ENCODE measurements around a stretch of chr2.

DNA sequence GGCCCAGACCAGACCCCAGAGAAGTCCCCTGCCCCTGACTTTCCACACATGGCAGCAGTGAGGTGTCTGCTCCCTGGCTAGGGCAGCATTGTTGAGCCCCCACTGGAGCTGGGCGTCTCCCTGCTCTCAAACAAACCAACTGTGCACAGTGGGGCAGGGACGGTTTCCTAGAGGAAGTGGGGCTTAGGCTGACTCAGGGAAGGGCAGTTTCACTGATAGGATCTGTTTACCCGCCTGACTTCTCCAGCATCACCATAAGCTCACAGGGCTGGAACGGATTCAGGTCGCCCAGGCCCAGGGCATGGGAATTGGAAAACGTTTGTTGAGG, 30.9 kb upstream of the TAF1B start:
- RRBS: no CpG with 5 or more reads among the region's 6 CpGs

DNA sequence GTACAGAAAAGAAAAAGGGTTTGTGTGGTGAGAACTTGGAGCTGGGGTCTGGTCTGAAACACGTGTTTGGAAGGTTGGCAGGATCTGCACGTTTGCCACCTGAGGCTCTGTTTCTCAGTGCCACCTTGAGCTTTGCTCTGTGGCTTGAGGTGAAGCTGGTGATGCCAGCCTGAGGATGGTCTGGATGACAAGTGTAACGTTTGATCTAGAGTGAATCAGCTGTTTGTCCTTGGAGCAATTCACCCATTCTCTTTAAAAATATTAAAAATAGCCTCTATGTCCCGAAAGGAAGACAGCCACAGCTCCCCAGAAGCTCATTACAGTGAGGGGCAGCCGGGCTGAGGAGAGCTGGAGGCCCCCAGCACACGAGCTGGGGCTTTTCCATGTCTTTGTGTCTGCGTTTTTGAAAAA, 45.4 kb upstream of the KLF11 start:
- RRBS: no CpG with 5 or more reads among the region's 7 CpGs

DNA sequence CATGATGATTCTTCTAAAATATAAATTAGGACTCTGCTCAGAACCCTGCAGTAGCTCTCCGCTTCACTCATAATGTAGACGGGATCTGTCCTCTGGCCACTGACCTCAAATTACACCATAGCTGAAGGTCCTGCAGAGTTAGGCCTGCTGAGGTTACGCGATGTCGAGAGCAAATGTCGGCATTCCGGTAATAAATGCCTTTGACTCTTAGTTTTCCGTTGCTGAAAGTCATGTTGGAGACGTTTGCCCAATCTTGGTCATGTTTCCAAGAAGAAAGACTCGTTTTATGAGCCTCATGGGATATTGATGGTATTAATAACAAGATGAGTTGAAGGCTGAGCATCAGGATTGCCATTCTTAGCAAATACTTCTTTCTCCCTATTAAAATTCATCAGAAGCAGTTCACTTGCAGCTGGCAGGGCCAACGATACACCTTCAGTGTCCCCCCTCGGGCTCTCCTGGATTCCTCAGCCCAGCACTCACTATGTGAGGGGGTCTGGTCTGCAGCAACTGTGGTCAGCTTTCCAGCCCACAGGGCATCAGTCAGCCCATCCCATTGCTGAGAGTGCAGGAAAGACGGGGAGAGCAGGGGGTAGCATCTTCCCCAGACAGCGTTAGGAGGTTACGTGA, 39.8 kb upstream of the KLF11 start:
- RRBS: no CpG with 5 or more reads among the region's 15 CpGs

- RRBS: 1% methylated on average over 25 of the region's 73 CpGs
Observed at GRCh38 chr2:10119862-10121082, 2.3 kb upstream of the RRM2 start.

- RRBS: no CpG with 5 or more reads among the region's 5 CpGs
Observed at GRCh38 chr2:10201379-10201829, 78.9 kb downstream of the RRM2 start.

DNA sequence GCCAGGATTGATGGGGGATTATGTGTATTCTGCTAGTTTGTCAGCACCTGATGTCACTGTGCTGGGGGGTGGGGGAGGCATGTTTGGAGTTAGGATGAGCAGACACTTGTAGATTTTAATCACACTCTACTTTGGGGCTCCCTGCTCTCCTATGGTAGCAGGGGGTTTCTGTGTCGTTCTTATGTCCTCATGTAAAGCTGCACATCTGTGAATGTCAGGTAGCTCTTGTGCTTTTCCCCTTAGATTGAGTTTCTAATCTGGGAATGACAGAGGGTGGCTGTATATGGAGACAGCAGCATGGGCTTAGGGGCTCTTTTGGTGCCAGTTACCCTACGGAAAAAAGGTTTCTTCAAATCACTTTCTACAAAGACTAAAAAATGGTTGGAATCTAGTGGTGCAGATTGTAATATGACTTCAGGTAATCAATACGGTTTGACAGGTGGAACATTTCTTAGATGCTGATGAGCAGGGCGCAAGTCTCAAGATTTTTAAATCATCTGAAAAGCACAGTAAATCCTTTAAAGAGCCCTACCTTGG, 3.6 kb downstream of the HPCAL1 start:
- RRBS: no CpG with 5 or more reads among the region's 4 CpGs

GRCh38 chr2:10412465-10412812, 35.7 kb downstream of the ODC1 start:
- RRBS: no CpG with 5 or more reads among the region's 3 CpGs

GRCh38 chr2:10448965-10449812, 1.1 kb upstream of the ODC1 start:
- RRBS: no CpG with 5 or more reads among the region's 29 CpGs

DNA sequence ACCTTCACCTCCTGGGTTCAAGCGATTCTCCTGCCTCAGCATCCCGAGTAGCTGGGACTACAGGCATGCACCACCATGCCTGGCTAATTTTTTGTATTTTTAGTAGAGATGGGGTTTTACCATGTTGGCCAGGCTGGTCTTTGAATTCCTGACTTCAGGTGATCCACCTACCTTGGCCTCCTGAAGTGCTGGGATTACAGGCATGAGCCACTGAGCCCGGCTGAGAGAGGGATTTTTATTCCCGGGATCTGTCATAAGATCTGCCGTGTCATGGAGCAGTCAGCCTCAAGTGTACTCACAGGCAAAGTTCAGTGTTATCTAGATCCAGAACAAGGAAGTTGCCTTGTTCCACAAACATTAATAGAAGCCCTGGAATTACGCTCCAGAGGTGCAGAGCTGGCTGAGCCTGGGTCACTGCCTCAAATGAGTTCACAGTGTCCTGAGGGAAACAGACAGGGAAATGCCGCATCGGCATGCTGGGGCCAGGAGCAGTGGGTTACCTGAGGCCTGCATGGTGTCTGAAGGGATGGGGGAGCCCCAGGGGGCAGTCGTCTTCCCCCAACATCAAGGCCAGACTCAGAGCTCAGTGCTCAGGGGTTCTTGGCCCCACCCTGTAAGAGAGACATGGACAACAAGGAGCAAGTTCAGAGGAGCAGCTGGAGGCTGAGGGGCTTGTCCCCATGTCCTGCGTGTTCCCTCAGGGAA, 42.6 kb upstream of the ODC1 start:
- RRBS: no CpG with 5 or more reads among the region's 10 CpGs

- RRBS: no CpG with 5 or more reads among the region's 13 CpGs
Observed at GRCh38 chr2:10550352-10550965, 102.3 kb upstream of the ODC1 start.

DNA sequence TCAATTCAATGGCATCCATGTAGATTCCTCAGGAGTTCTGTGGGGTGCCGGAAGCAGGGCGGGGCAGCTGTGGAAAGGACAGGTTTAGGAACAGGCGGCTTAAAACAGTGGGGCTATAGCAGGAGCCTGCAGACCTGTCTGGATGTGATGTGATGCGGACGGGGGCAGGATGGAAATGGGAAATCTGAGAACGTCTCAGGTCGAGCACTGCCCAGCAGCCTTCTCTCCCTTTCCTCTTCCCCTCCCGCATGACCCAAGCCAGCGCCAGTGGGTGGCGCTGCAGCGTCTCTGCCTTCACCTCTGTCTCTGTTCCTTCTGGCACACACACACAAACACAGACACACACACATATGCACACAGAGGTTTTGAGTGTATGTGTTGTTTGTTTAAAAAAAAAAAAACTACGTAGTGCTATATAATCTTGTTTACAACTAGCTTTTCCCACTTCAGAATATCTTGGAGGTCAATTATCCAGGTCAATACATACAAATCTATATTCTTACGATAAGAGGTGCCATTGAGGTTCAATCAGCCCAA, 59.7 kb upstream of the C2orf50 start:
- RRBS: no CpG with 5 or more reads among the region's 13 CpGs

DNA sequence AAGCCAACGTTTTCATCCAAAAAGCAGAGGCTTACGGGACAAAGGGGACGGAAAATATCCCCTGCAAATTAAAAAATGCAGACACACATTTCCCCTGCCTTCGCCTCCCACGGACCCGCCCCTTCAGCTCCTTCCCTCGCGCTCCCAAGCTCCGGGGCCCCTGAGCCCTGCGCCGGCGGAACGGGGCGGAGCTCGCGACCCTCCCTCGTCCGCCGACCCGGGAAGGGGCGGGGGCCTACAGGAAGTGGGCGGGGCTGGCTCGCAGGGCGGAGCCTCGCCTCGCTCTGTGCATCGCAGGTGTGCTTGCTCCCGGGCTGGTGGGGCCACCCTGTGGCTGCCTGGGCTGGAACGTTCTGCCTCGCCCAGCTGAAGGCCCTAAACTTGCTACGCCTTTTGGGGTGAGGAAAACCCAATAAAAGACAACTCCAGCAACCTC, 3.1 kb upstream of the C2orf50 start:
- RRBS: 1% methylated on average over 15 of the region's 31 CpGs

DNA sequence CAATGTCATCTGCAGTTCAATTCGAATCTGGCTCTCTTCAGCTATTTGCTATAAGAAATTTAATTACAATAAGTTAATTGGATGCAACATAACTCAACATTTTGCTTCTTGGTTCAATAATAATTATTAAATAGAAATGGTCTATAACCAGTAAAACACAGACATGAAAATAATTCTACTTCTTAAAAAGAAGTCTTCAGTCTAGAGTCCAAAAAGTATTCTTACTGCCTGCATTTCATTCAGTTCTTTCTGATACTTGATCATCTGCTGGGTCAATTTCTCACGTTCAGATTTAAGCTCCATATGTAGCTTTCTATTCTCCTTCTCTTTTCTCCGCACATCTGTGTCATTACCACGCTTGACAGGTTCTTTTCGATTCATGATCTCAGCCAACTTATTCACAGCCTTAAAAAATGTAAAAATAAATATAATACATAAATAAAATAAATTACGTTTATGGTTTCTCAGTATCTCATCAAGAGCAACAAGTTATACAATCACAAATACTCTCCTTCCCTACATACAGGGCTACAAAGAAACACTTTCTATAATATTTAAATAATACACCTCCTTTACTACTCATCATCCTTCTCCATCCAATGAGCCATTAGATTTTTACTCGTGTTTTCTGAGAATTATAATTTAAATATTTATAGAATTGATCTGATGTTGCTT, 42.2 kb downstream of the SLC66A3 start:
- RRBS: no CpG with 5 or more reads among the region's 7 CpGs

DNA sequence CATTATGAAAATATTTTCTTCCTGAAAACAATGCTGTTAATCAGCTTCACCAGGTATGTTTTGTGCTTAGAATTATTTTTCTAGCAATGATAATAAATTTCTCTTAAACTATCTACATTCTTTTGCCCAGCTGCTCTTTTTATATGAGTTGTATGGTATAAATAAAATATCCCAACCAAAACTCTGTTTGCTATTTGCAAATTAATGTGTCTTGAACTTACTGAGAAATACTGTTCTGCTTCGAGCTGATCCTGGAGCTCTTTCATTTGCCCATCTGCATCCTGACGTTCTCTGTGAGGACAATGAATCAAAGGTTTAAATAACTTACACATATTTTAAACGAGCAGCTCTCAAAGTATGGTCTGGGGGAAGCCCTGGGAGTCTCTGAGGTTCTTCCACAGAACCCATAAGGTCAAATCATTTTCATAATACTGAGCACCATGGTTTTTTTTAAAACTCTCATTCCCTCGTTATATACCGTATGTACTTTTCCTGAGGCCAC, 46.6 kb downstream of the SLC66A3 start:
- RRBS: no CpG with 5 or more reads among the region's 5 CpGs

DNA sequence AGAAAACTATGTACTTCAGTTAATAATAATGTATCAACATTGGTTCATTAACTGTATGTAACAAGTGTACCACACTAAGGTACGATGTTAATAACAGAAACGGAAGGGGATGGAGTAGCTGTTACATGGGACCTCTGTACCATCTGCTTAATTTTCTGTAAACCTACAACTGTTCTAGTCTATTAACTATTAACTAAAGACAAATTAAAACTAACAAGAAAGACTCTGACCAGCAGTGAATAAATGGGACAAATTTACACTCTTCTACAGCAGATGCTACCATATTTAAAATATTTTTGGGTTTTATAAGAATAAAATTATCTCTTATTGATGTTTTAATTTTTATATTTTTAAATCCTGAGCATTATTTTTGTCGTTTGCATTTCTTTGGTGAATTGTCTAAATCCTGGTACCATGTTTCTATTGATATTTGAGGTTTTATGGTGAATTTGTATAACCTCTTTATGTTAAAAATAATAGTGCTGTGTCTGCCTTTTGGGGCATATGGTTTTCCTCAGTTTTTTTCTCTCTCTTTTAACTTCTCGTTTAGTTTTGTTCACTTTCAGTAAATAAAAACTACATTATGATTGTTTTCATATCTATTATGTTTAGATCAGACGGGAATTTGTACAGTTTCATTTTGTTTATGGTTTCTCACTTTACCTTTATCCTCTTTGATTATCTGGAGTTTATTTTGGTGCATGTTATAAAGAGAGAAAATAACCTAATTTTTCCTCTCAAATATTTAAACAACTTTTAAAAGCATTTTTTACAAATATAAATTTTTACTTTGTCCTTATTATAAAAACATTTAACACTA, 31.1 kb downstream of the ROCK2 start:
- RRBS: no CpG with 5 or more reads among the region's 5 CpGs

DNA sequence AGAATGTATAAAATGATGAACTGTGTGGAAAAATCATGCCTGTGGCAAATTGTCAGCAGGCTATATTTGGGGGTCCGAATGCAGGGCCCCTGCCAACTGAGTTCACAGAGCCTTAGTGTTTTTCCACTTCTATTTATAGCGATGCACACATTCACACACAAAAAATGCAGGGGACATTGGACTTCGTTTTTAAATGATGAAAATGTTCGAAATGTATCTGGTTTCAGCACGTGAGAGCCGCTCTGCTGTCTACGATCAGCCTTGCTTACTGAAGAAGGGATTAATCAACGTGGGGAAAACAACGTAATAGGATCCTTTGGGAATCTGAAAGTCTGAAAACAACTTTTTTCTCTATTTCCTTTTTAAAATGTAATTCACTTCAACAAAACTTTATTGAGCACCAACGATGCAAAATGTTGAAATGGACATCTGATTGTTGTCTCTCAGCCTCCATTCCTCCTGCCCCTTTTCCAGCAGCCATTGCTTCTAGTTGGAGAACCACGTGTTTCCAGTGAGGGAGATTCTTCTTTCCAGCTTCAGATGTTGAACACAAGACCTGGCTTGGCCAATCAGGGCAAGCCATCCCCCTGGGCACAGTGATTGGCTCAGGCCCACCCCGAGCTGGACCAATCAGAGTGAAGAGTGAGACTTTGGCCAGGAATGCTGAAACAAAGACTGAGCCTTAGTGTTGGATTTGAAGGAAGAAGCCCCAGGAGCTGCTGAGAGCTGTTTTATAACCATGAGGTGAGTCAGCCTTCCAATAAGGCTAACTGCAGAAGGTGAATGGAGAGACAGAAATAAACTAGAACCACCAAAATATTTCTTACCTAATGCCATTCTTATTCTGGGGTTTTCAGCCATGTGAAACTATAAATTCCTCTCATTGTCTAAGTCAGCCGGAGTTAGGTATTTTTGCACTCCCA, 59.1 kb downstream of the E2F6 start:
- RRBS: no CpG with 5 or more reads among the region's 13 CpGs

- RRBS: 62% methylated on average over 3 of the region's 7 CpGs
Observed at GRCh38 chr2:11533214-11533851, 512 bp upstream of the GREB1 start.

DNA sequence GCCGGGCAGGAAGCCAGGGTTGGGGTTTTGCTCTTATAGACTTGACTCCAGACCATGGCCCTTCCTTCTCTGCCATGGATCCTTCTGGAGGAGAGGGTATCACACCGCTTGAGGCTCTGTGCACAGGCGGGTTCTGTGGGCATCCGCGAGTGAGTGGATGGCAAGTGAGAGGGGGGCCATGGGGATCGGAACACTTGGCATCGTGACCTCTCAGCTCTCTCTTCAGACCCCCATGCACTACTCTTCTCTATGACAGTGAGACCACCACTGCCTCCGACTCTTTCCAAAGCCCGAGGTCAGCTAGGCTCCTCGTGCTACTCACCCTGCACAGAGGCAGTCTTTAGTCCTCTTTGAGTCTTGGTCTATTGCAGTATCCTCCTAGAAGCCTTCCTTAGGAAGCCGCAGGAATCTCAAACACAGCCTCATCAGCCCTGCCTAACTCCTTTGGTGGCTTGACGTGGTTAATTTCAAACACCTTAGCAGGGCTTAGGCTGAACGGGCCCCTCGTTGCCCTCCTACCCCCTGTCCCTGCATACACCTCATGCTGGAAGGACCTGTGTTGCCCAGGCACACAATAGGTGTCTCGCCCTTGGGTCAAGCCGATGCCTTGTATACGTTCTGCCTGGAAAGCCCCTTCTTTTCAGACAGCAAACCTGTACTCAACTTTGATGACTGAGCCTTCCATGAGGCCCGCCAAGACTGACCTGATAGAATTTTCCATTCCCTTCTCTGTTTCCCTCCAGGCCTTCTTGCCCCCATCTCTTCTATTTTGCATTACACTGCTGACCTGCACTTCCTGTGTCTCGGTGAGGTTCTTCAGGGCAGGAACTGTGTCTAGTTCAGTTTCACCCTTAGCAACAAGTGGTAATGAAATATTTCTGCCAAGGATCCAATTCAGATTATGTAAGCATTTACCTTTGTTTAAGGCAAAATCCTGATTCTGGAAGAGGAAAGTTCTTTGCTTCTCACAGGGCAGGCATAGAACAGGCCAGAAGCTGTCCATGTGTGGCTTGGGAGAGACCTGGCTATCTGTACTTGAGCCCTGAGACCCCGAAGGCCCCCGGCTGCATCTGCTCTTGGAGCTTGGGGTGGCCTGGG, 7.8 kb downstream of the GREB1 start:
- RRBS: no CpG with 5 or more reads among the region's 21 CpGs

GRCh38 chr2:11542375-11543096, 8.7 kb downstream of the GREB1 start:
- RRBS: no CpG with 5 or more reads among the region's 13 CpGs

- RRBS: no CpG with 5 or more reads among the region's 3 CpGs
Observed at GRCh38 chr2:11710300-11710765, 36.1 kb upstream of the LPIN1 start.